ENCODE results near the gene QPCT.

GRCh38 chr2:33077685-33078310, 131.0 kb downstream of the LTBP1 start:
- RRBS, result no CpG with 5 or more reads among the region's 8 CpGs

DNA sequence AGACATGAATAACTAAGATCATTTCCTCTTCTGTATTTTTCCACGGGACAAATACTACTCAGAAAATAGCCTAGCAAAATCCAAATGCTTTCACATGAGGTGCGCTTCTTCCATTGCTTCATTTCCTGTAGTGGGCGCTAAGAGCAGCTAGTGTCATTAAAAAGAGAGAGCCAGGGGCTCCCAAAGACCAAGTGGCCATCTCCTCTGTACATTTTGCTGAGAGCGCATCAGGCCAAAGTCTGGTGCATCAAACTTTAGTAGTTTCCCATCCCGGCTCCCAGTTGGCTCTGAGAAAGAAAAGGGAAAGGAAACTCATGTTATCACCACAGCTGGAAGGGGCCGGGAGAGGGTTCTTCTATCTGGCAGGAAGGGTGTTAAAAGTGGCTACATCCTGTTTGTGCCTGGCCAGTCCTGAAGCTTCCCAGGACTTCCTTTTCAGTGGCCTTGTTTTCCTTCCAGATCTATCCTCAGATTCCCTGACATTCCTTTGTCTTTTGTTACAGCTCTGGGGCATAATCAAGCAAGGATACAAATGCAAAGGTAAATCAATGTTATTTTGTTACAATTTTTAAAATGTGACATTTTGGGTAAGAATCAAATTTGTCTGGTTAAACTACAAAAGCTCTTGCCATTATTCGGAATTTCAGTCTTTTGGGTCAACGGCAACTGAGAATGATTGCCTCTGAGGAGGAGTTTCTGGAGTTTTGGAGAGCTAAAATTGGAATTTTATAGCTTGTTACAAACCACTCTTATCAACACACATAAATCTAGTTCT, 43.9 kb downstream of the FAM98A start:
- RRBS, result no CpG with 5 or more reads among the region's 8 CpGs

DNA sequence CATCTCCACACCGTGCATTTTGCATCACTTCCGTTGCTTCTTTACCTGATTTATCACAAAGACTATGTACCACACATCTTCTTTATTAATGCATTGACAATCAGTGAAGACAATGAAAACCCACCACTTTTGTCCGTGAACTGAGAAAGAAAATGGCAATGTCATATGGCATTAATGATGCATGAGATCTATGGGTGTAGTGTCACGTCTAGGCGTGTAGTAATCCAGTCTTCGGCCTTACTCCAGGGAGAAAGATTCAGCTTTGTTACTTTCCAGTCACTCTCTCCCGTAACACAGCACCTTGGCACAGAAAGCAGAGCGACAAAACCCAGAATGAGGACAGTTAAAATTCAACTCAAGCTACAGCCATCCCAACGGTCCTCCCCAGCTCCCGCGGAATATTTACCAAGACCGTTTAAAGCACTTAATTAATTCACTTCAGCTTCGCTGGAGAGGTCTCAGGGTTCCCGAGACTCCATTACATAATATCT, 851 bp upstream of the CRIM1 start:
- RRBS, result no CpG with 5 or more reads among the region's 14 CpGs

DNA sequence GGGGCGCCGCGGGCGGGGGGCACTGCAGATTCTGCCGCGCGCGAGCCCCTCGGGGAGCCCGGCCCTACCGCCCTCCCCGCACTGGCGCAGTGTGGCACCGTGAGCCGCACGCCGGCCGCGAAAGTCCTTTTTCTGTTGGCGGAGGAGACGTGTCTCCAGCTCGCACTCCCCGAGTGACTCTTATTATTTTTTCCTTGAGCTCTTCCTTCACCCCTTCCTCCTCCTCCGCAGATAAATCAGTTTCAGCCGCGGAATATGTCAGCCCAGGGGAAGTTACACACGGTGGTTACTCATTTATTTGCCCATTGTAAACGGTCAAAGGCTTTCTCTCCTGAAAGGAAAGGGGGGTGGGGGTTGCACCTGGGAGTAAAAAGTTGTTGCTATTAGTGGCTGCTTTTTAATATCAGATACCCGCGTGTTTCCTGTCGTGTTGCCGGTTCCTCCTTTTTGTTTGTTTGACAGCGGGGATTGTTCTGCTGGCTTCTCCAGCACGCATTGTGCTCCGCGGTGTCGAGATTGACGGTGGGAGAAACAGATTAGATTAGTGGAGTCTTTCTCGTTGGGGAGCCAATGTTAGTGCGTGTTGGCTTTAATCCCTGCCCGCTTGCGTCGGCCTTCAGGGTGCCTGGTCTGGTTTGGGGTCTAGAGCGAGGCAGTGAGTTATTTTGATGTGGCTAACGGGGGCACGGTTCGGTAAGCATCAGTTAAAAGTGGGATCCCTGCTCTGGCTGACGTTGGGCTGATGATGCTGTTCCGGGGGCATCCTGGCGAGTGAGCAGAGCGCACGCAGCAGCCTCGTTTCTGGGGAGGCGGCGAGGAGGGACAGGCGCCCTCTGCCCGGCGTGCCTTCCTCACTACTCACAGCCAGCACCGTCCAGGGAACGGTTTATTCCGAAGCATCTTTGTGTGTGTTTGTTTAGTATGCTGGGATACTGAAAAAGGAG, 1.6 kb downstream of the CRIM1 start:
- RRBS, result 2% methylated on average over 25 of the region's 61 CpGs

- RRBS, result no CpG with 5 or more reads among the region's 15 CpGs
These were observed 25.3 kb downstream of the CRIM1 start for GRCh38 chr2:36380584-36381554.

- RRBS, result no CpG with 5 or more reads among the region's 5 CpGs
These were observed 75.9 kb downstream of the FEZ2 start for GRCh38 chr2:36522060-36522434.

- RRBS, result no CpG with 5 or more reads among the region's 4 CpGs
These were observed 52.9 kb downstream of the FEZ2 start for GRCh38 chr2:36544992-36545513.

DNA sequence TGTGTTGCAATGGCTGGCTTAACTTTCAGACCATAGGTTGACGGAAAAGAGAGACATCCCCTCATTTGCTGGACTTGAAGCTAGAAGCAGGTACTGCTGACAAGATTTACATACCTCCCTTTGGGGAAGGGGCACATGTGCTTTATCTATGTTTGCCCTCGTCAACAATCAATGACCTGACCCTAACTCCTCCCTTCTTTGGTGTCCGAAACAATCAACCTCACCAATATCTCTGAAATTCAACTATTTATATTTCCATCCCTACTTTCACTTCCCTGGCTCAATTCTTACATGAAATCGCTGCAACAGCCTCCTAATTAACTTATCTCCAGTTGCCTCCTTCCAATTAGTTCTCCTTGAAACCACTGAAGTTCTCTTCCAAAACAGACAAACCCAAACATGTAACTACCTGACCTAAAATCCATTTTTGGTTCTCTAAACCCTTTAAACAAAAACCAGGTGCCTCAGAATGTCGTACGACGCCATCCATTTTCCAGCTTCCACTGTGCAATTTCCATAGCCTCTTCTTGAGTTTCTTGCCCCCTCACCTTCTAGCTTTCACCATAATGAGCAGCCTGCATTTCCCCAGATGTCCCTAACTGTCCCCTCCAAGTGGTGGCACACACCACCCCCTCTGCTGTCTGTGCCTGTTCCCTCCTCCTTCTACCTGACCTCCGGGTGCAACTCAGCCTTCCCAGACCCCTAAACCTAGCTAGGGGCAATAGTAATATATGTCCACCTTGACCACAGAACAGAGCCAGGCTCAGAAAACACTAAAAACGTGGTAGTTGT, 32.9 kb downstream of the FEZ2 start:
- RRBS, result no CpG with 5 or more reads among the region's 9 CpGs

DNA sequence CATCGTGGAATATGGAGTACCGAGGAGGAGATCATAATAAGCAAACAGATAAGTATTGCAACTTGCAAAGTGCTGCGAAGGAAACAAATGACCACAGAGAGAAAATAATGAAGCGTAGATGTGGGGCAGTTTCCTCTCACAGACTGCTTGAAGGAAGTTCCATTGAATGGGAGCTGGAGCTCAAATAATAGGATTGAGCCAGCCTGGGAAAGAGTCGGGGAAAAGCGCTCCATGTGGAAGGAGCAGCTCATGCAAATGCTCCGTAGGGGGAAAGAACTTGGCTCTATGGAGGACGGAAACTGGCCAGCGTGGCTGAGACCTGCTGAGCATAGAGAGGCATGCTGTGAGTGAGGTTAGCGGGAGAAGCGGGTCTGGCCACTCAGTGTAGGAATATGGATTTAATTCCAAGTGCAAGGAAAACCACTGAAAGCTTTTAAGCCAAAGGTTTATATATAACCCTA, 28.6 kb upstream of the VIT start:
- RRBS, result no CpG with 5 or more reads among the region's 11 CpGs

- RRBS, result no CpG with 5 or more reads among the region's 12 CpGs
These were observed 5.2 kb downstream of the GPATCH11 start for GRCh38 chr2:37089414-37090088.

- RRBS, result no CpG with 5 or more reads among the region's 8 CpGs
These were observed 9.0 kb downstream of the EIF2AK2 start for GRCh38 chr2:37147574-37148295.

DNA sequence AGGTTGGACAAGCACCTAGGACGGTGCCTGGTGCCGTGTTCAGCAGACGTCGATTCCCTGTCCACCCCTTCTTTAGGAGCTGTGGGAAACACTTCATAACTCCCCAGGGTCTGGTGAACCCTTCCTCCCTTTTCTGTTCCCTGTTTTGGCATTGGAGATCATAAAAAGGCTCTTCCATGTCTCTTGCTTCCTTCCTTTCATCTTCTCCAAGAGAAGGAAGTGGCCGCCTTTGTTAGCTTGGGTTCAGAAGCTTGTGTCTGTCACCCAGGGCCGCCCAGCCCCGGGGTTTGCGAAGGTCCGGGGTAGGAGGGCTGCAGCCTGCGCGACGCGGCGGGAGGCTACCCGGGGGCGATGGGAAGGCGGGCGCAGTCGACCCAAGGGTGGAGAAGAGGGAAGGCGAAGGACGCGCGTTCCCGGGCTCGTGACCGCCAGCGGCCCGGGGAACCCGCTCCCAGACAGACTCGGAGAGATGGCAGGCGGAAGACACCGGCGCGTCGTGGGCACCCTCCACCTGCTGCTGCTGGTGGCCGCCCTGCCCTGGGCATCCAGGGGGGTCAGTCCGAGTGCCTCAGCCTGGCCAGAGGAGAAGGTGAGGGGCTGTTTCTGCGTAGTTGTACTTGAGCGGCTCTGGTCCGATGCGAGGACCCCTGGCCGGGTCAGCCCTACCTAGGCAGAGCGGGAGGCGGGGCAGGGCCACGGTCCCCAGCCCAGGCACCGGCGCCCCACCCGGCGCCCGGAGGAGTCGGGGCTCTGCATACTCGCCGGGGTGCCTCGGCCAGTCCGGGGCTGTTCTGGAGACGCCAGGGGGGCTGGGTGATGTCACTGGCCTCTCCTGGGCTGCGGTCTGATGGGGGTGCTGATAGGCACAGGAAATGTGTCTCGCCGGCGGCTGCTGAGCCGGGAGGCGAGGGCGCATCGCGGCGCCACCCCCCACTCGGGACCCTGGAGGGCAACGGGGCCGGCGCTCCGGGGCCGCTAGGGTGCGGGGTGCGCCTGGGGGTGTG, at the start of gene QPCT:
TSS of gene QPCT (plus strand) at position 368 of the 1,004 bp plus-strand sequence.
- RRBS, result 5% methylated on average over 35 of the region's 74 CpGs

DNA sequence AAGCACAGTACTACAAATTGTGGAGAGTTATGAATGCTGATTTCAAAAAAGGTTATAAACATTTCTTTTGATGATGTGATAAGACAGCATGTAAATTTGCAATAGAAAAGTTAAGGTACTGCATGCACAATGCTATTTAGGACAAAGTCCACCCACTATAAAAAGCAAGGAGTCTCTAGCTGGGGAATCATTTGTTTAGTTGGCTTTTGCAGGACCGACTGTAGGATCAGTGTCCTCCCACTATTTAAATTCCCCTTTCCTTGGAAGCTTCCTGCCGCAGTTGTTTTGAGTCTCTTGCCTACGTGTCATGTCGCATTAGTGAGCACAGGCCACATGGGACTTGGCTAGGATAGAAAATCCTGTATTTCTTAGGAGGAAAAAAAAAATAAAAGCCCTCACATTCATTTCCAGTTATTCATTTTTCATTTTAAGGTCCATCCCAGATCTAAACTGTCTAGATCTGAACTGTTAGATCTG, 13.1 kb downstream of the QPCT start:
- RRBS, result no CpG with 5 or more reads among the region's 4 CpGs

GRCh38 chr2:37654913-37655382, 16.5 kb downstream of the CDC42EP3 start:
- RRBS, result no CpG with 5 or more reads among the region's 4 CpGs

- RRBS, result no CpG with 5 or more reads among the region's 4 CpGs
These were observed 94.5 kb upstream of the CDC42EP3 start for GRCh38 chr2:37765992-37766227.

DNA sequence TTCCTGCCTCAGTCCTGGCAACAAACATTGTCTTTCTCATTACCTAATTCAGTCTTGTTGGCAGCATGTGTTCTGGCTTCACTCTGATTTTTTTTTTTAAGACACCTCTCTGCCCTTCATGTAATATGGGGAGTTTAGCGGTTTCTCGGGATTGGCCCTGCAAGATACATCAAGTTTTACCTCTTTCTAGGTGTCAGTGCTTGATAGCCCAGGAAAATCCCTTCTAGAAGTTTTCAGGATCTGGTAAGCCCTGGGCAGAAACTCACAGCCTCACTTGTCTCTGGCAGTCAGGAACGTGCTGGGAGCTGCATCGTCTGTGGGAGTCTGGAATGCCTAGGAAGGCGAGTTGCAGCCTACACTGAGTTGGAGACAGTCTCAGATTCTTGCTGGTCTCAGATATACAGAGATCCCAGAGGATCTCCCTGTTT, 104.3 kb upstream of the CDC42EP3 start:
- RRBS, result no CpG with 5 or more reads among the region's 5 CpGs

DNA sequence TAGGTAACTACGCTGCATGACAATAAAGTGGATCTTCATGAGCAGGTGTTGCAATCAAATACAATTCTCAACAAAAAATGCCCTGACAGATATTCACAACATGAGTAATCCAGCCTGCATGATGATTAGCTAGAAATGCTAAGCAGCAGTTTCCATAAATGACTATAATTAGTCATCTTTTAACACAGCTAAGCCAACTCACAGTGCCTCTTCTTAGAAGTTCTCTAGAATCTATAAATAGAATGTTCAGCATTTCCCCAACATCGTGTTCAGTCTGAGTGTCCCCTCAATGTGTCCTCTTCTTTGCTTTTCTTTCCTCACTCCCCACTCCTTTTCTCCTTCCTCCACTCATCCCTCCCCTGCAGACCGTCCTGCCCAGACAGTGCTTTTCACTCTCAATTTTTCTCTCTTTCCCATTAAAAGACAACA, 53.2 kb upstream of the RMDN2 start:
- RRBS, result no CpG with 5 or more reads among the region's 3 CpGs

GRCh38 chr2:38071423-38071911, 4.5 kb downstream of the CYP1B1 start:
- RRBS, result no CpG with 5 or more reads among the region's 3 CpGs

- RRBS, result 9% methylated on average over 12 of the region's 20 CpGs
These were observed 378 bp downstream of the CYP1B1 start for GRCh38 chr2:38075661-38075885.

DNA sequence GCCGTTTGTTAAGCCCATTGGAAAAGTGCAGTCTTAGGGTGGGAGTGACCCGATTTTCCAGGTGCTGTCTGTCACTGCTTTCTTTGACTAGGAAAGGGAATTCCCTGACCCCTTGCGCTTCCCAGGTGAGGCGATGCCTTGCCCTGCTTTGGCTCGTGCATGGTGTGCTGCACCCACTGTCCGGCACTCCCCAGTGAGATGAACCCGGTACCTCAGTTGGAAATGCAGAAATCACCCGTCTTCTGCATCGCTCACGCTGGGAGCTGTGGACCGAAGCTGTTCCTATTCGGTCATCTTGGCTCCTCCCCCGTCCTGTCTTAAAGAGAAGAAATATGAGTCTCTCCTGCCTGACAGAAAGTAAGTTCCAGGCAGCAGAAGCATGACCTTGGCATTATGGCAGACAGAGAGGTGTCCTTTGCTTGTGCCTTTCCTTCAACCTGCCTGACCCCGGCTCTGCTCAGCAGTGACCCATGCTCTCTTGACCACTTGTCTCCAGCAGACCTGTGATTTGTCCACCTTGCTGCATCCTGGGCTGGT, 62.4 kb upstream of the CYP1B1 start:
- RRBS, result no CpG with 5 or more reads among the region's 14 CpGs